Keratinocyte (primary cell): ENCODE data around the gene HTR5A.

CAGE:
- cytosol, long polyA minus RNA: no peak
- cytosol, long polyA plus RNA: no peak
- long polyA plus RNA: no peak
- nucleus, long polyA minus RNA: no peak
- nucleus, long polyA plus RNA: no peak
Observed at GRCh38 chr7:151891072-151891731, 14.3 kb upstream of the PRKAG2 start.

DNA sequence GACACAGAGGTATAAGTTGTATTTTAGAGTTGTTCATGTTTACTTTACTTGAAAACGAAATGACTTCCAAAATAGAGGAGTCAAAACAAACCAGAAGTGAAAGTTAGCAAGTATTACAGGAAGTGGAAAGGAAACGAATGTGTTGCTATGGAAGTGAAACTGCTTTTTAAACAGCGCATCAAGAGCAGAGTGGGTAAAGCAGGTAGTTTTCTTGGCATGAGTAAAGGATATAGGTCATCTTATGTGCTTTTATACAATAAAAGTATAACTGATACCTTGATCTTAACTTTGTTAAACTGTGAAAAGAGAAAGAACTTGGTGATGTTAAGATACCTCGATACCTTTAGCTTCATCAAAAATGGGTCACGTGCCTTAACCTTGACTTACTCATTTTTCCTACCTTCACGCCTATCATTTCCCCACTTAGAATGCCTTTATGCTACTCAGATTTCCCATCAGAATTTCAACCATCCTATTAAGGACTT, 19.9 kb upstream of the GALNTL5 start:
CAGE:
- cytosol, long polyA minus RNA: no peak
- cytosol, long polyA plus RNA: no peak
- long polyA plus RNA: no peak
- nucleus, long polyA minus RNA: no peak
- nucleus, long polyA plus RNA: no peak

DNA sequence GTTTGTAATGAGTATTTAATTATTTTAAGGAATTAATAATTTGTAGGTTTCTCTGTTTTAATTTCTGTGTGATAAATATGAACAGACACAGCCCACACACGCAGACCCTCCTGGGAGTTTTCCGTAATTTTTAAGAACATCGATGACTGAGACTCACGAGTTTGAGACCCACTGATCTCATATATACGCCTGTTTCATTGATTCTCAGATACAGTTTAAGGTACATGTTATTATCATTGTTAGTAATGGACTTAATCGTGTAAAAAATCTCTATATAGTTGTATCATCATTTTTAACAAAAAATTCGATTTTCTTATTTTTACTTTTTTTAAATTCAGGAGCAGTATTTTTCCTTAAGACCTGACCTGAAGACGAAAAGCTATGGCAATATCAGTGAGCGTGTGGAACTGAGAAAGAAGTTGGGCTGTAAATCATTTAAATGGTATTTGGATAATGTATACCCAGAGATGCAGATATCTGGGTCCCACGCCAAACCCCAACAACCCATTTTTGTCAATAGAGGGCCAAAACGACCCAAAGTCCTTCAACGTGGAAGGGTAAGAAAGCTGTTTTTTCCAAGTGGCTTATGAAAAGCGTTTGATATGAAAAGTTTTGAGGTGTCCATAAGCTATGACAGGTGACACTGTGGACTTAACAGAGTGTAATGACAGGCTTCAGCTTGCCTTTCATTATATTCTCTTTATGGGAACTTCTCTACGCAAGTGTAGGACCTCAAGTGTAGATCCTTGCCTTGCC, 91.5 kb downstream of the GALNT11 start:
CAGE:
- cytosol, long polyA minus RNA: no peak
- cytosol, long polyA plus RNA: no peak
- long polyA plus RNA: no peak
- nucleus, long polyA minus RNA: no peak
- nucleus, long polyA plus RNA: no peak

GRCh38 chr7:152121605-152122384, 96.3 kb downstream of the GALNT11 start:
CAGE:
- cytosol, long polyA minus RNA: no peak
- cytosol, long polyA plus RNA: no peak
- long polyA plus RNA: no peak
- nucleus, long polyA minus RNA: no peak
- nucleus, long polyA plus RNA: no peak

GRCh38 chr7:152223945-152224751, 198.7 kb downstream of the GALNT11 start:
CAGE:
- cytosol, long polyA minus RNA: no peak
- cytosol, long polyA plus RNA: no peak
- long polyA plus RNA: no peak
- nucleus, long polyA minus RNA: no peak
- nucleus, long polyA plus RNA: no peak

CAGE:
- cytosol, long polyA minus RNA: no peak
- cytosol, long polyA plus RNA: no peak
- long polyA plus RNA: no peak
- nucleus, long polyA minus RNA: no peak
- nucleus, long polyA plus RNA: no peak
Observed at GRCh38 chr7:152436240-152436487, 361 bp upstream of the KMT2C start.

GRCh38 chr7:152553502-152554218, 117.9 kb upstream of the KMT2C start:
CAGE:
- cytosol, long polyA minus RNA: no peak
- cytosol, long polyA plus RNA: no peak
- long polyA plus RNA: no peak
- nucleus, long polyA minus RNA: no peak
- nucleus, long polyA plus RNA: no peak

DNA sequence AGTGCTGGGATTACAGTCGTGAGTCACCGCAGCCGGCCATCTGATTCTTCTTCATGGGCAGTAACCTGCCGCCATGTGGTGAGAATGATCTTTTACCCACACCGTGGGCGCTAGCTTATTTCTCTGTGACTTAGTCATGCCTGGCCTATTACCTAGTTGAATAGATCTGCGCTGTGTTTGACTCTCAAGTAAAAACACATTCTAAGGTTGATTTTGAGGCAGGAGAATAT, 35.3 kb upstream of the XRCC2 start:
CAGE:
- cytosol, long polyA minus RNA: no peak
- cytosol, long polyA plus RNA: no peak
- long polyA plus RNA: no peak
- nucleus, long polyA minus RNA: no peak
- nucleus, long polyA plus RNA: no peak

CAGE:
- cytosol, long polyA minus RNA: no peak
- cytosol, long polyA plus RNA: no peak
- long polyA plus RNA: no peak
- nucleus, long polyA minus RNA: no peak
- nucleus, long polyA plus RNA: no peak
Observed at GRCh38 chr7:152761918-152762348, 2.4 kb downstream of the ACTR3B start.

DNA sequence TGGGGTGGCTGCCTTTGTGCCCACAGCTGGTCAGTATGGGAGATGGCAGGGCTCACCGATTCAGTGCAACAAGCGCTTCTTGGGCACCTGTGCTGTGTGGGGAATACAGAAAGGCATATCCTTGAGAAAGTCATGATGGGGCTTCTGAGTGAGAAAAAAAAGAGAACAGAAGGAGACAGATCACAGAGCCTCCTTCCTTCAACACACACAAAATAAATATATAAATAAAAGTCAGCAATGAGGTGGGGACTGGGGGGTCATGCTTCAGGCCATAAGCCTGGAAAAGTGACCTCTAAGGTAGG, 283.4 kb downstream of the ACTR3B start:
CAGE:
- cytosol, long polyA minus RNA: no peak
- cytosol, long polyA plus RNA: no peak
- long polyA plus RNA: no peak
- nucleus, long polyA minus RNA: no peak
- nucleus, long polyA plus RNA: no peak

CAGE:
- cytosol, long polyA minus RNA: no peak
- cytosol, long polyA plus RNA: no peak
- long polyA plus RNA: no peak
- nucleus, long polyA minus RNA: no peak
- nucleus, long polyA plus RNA: no peak
Observed at GRCh38 chr7:153405979-153406891, 646.0 kb upstream of the DPP6 start.

CAGE:
- cytosol, long polyA minus RNA: no peak
- cytosol, long polyA plus RNA: no peak
- long polyA plus RNA: no peak
- nucleus, long polyA minus RNA: no peak
- nucleus, long polyA plus RNA: no peak
Observed at GRCh38 chr7:153928585-153929207, 123.5 kb upstream of the DPP6 start.

DNA sequence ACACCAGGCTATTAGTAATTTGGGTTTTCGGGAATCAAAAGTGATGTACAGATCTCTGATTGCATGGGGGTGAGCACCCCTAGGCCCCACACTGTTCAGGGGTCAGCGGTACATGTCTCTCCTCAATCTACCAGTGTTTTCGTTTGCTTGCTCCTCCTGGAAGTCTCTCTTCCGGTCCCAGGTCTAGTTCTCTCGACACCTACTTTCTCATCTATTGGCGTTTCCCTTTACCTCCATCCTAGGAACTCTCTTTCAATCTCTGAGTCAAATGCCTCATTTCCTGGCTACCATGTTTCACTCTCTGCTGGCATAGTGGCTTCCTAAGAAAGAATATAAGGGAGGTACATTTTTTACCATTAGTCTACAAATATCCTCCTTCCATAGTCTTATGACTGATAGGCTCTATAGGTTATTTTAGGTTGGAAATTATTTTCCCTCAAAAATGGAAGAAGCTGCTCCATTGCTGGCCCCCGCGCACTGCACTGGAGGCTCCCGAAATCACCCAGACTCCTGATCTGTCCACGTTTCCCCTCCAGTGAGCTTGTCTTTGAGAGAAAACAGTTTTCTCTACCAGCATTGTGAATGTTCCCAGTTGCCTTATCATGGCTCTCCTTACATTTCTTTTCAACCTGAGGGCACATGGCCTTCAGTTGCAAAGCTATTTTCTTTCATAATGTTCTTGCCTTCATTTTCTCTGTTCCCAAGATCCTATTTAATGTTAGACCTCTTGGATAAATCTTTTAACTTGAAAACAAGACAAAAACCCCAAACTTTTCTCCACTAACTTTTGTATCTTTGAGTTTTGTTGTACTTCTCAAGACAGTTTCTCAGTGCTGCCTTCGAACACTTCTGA, 36.9 kb downstream of the PAXIP1 start:
CAGE:
- cytosol, long polyA minus RNA: no peak
- cytosol, long polyA plus RNA: no peak
- long polyA plus RNA: no peak
- nucleus, long polyA minus RNA: no peak
- nucleus, long polyA plus RNA: no peak

GRCh38 chr7:155069877-155070447, at the start of gene HTR5A:
Gene HTR5A (plus strand): TSS chr7:155070324.
CAGE:
- cytosol, long polyA minus RNA: no peak
- cytosol, long polyA plus RNA: no peak
- long polyA plus RNA: no peak
- nucleus, long polyA minus RNA: no peak
- nucleus, long polyA plus RNA: no peak

DNA sequence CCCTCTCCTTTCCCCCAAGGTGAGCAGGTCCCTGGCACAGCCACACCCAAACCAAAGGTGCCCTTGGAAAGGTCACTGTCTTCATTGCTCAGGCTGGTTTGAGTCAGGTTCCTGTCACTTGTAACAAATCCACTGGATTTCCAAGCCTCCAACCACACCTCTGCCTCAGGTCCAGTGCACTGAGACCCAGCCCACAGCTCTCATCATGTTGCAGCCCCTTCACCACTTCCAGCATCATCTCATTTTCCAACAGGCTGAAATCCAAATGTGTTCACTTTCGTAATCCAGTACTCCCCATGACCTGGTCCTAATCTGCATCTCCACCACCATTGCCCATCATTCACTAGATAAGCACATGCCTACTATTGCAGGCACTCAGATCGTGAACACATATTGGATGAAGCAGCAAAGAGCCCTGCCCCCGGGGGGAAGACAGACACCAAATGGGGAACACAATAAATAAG, 76.2 kb upstream of the INSIG1 start:
CAGE:
- cytosol, long polyA minus RNA: no peak
- cytosol, long polyA plus RNA: no peak
- long polyA plus RNA: no peak
- nucleus, long polyA minus RNA: no peak
- nucleus, long polyA plus RNA: no peak

DNA sequence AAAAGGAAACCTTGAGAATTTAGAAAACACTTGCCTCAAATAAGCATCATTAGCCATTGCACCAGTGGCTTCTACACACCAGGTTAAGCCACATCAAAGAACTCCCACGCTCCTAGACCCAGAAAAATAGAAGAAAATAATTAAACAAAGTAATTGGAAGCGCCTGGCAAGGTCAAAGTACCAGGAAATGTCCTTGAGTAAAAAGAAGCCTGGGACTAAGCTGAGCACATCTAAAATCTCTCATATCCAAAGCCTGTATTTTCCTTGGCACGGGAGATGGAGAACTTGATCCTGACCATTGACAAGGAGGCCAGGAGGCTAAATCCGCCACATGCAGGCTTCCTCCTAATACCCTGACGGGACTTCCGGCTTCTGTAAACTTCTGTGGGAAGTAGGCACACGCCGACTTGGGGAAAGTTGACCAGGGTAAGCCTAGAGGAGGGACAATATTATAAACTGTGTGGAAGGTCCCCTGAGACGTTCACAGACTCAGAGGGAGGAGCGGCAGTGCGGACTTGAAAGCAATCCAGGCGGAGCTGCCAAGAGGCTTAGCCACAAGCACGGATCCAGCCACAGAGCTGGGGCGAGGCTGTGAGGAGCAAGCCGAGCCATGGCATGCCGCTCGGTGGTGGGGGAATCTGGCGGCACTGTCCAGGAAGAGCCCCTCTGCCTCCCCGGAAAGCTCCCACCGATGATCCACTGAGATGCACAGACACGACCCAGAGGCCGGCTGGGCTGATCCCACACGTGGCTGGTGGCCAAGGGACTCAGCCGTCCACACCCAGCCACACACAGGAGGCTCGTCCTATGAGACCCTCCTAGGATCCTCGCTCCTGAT, 40.2 kb upstream of the INSIG1 start:
CAGE:
- cytosol, long polyA minus RNA: no peak
- cytosol, long polyA plus RNA: no peak
- long polyA plus RNA: no peak
- nucleus, long polyA minus RNA: no peak
- nucleus, long polyA plus RNA: no peak

DNA sequence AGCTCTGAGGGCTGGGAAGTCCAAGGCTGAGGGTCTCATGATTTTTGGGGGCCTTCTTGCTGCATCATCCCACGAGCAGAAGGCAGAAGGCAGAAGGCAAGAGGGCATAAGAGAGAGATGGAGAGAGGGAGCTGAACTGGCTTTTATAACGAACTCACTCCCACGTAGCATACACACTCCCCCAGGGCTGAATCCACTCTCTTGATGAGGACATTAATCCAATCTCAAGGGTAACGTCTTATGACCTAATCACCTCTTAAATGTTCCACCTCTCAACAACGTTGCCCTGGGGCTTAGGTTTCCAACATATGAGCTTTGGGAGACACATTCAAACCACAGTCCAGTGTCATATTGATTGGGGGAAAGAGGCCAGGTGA, 24.1 kb upstream of the INSIG1 start:
CAGE:
- cytosol, long polyA minus RNA: no peak
- cytosol, long polyA plus RNA: no peak
- long polyA plus RNA: no peak
- nucleus, long polyA minus RNA: no peak
- nucleus, long polyA plus RNA: no peak

DNA sequence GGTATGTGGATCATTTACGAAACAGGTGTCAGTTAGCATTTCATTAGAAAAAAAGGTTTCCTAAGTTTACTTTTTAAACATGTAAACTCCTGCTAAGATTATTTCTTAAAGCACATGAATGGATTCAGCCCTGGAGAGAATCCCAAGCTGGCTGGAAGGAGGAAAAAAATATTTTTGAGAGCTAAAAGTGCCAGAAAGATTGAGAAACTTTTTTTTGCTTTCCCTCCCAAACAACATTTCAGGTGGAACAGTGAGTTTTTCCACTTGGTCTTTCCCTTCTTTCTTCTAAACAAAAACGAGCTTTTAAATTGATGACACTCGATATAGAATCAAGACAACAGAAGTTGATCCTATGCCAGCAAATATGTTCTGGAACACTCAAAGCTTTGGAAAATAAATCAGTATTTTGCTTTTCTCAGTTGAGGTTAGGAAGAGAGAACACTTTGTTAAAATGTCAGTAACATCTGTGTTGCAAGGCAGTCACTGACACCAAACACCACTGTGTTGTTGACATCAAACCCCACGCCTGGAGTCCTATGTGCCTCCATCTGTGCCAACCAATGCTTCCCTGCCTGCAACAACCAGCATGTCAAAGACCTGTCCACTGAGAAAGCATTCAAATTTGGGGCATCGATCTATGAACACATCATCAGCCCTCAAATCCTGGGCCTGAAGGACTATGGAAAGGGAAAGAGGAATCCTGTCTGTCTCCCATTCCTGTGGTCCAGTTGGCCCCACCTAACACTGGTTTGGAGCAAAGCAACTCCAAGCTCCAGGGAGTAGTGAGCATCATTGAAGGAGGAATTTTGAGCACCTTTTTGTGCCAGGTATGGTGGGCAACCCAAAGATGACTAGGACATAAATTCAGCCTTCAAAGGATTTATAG, 22.8 kb upstream of the INSIG1 start:
CAGE:
- cytosol, long polyA minus RNA: no peak
- cytosol, long polyA plus RNA: no peak
- long polyA plus RNA: no peak
- nucleus, long polyA minus RNA: no peak
- nucleus, long polyA plus RNA: no peak

DNA sequence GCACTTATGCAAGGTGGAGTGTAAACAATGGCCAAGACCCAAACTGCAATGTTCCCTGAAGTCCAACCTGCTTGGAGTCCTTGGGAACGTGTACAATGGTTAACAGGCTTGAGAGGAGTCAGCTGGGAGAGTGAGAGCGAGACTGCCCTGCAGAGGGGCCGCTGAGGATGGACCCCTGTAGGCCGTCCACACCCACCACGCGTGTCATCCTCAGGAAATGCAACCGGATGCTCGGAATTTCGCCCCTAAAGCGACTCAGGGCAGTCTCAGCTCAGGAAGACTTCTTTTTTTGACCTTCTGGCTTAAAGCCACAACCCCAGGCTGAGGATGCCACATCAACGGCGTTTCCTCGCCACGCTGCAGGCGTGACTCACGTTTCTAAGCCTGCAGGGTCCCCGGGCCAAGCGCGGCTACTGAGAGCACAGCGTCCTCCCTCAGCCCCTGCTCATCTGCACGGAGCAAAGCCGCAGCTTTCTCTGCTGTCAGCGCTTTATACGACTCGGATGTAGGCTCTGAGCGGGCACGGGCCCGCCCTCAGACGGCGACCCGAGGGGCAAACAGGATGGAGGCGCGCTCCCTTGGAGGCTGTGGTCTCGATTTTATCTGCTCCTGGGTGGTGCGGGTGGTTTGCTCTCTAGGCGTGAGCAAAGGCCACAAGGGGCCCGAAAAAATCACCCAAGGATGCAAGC, 877 bp upstream of the INSIG1 start:
CAGE:
- cytosol, long polyA minus RNA: no peak
- cytosol, long polyA plus RNA: no peak
- long polyA plus RNA: no peak
- nucleus, long polyA minus RNA: no peak
- nucleus, long polyA plus RNA: no peak

GRCh38 chr7:155298107-155298687, 519 bp downstream of the INSIG1 start:
CAGE:
- cytosol, long polyA minus RNA: no peak
- cytosol, long polyA plus RNA: no peak
- long polyA plus RNA: no peak
- nucleus, long polyA minus RNA: no peak
- nucleus, long polyA plus RNA: no peak